Myometrial cell (primary cell): ENCODE measurements around the genes PEF1, TMEM39B and IQCC.

DNA sequence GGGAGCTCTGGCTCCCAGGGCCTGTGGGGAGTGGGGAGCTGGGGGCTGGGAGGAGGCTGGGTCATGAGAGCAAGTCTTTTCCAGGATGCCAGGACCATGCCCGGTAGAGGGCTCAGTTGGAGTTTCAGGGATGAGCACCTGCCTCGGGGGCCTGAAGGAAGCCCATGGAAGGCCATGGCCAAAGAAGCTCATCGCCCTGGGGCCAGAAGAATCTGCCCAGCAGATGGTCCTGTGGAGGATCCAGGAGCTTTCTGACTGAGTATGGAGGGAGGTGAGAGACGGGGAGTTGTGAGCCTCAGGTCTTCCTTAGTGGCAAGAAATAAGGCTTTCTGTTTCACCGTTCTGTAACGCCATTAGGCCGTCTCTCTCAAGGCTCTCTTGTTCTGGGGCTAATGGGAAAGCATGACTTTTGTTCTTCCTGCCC is 75.0 kb upstream of the TINAGL1 start:
- RAMPAGE, long total RNA: no peak

- RAMPAGE, long total RNA: no peak
Measured at GRCh38 chr1:31548892-31549488, 27.3 kb upstream of the TINAGL1 start.

DNA sequence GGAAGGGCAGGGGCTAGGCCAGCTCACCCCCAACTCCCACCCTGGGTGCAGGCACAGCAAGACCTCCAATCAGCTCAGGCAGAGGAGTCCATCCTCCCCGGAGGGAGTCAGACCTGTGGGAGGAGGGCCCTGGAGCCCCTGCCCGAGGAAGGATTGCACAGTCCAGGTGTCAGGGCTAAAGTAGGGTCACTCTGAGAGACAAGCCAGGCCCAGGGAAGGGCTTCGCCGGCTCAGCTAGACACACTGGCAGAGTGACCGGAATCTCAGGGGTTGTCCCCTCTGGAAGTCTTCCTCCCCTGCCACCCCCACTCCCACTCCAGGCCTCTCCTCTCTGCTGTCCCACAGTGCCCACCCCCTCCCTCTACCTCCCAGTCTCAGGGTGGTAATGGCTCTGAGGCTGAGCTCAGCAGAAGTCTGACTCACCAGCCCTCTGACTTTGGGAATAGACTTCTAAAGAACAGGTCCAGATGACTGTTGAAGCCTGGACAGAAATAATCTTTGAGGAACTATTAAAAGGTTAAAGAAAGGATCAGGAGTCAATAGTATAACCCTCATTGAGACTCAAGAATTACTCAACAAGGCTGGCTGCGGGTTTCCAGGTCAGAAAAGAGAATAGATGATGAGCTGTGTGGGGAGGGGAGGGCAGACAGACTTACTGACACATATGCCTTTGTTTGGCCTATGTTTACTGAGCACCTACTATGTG is 8.0 kb downstream of the HCRTR1 start:
- RAMPAGE, long total RNA: no peak

DNA sequence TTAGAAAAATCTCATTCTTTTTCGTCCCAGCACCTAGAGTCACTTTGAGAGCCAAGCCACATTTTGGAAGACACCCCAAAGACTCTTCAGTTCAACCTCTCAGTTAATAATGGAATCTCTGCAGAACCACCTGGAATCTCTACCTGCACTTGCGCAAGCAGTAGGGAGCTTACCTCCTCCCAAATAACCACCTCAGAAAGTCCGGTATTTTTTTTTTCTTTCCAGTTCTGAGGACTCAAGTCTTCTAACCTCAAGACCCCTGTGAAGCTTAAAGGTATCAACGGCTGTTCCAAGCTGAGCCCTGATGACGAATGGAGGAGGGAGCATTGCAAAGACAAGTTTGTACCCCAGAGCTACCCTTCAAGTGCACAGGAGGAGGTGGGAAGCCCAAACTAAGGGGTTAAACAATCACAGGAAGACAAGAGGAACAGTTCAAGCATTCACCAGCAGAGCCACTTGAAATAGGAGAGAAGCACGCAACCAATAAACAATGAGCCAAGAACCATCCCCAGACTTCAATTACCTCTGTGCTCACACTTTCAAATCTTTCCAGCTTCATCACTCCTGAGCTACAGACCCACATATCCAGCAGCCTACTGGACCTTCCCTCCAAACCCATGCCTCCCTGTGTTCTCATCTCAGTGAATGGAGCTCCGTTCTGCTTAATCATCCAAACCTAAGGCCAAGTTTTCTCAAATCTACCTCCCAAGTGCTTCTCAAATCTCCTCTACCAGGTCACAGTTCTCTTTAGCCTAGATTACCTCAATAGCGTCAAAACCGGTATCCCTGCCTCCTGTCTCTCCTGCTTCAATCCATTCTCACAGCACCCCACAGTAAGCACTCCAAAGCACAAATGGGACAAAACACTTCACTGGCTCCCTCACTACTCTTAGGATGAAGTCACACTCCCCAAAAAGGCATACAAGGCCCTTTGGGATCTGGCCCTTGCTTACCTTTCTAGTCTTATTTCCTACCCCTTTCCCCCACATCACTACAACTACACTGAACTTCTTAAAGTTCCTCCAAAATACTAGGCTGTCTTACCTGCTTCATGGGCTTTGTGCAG is 3.8 kb downstream of the PEF1 start:
- RAMPAGE, long total RNA: no peak

- RAMPAGE, long total RNA: start-site peak on the minus strand at chr1:31644873-31644889, 289 and 187 reads in 2 replicates
Measured at GRCh38 chr1:31644126-31644934, at the start of gene PEF1. Gene PEF1 (minus strand): TSS chr1:31644876.

- RAMPAGE, long total RNA: no peak
Measured at GRCh38 chr1:31673027-31673483, 28.4 kb upstream of the PEF1 start.

GRCh38 chr1:31694617-31695412 is 9.0 kb downstream of the COL16A1 start:
- RAMPAGE, long total RNA: no peak

DNA sequence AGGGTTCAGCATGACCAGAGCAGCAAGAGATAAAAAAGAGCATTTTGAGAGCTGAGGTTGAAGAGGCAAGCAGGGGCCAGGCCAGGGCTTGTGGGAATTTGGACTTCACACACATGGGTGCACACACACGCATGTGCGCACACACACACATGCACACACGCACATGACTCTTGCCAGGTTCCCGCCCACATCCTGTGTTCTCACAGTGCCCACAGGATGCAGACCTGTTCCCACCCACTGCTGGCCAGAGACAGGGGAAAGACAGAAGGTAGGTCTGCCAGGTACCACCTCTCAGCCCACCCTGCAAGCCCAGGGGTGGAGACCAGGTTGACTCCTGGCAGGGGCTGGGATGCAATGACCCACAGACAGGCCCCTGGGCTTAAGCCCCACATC is 4.5 kb downstream of the COL16A1 start:
- RAMPAGE, long total RNA: no peak

DNA sequence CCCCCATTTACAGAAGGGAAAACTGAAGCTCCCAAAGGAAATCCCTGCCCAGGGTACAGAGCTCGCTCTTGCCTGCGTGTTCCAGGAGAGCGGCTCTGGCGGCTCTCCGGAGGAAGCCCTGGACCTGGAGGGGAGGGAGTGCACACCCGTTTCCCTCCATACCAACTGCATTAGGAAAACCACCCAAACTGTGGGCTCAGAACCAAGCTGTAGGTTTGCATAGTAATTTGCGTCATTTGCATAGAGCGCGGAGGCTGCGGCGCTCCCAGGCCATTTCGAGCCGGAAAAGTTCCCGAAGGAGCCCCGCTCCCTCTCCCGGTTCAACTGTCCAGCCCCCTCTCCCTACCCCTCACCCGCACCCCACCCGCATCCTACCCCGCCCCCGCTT is 24.7 kb upstream of the ADGRB2 start:
- RAMPAGE, long total RNA: no peak

DNA sequence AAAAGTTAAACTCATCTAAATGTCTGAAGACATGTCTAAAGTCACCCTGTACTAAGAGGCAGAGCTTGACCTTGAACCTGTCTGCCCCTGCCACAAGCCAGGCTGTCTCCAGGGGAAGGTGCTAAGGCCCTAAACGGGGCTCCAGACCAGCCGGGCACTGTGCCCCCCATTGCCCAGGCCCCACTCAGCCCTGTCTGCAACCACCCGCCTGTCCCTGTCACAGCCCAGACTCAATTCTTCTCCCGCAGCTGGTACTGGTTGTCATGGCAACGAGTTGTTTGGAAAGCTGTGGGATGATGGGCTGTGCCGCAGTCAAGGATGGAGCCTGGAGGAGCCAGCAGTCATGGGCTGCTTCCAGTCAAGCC is 4.3 kb downstream of the SPOCD1 start:
- RAMPAGE, long total RNA: no peak

- RAMPAGE, long total RNA: no peak
Measured at GRCh38 chr1:31911467-31912307, 26.5 kb downstream of the PTP4A2 start.

DNA sequence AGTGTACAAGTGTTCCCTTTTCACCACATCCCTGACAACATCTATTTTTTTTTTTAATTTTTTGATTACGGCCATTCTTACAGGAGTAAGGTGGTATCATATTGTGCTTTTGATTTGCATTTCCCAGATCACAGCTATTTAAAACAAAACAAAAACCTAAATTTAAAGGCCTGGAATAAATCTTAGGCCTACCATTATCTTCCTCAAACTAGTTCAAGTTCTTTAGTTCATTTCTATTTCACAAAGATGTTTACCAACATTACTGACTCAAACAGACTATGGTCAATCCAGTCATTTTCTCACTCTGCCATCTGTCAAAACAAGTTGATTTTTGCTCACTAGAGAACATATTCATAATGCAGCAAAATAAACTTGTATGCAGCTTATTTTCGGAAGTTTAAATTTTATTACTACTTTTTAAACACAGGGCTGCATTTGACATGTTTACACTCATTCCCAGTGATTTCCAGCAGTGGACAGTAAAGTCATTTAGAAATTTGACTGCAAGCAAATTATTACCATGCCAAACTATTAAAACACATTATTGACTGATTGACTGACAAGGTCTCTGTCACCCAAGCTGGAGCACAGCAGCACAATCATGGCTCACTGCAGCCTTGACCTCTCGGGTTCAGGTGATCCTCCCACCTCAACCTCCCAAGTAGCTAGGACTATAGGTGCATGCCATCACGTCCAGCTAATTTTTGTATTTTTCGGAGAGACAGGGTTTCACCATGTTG is 24.5 kb downstream of the PTP4A2 start:
- RAMPAGE, long total RNA: no peak

- RAMPAGE, long total RNA: no peak
Measured at GRCh38 chr1:31932230-31933107, 5.7 kb downstream of the PTP4A2 start.

- RAMPAGE, long total RNA: no peak
Measured at GRCh38 chr1:32003616-32003815, 10.2 kb upstream of the KHDRBS1 start.

DNA sequence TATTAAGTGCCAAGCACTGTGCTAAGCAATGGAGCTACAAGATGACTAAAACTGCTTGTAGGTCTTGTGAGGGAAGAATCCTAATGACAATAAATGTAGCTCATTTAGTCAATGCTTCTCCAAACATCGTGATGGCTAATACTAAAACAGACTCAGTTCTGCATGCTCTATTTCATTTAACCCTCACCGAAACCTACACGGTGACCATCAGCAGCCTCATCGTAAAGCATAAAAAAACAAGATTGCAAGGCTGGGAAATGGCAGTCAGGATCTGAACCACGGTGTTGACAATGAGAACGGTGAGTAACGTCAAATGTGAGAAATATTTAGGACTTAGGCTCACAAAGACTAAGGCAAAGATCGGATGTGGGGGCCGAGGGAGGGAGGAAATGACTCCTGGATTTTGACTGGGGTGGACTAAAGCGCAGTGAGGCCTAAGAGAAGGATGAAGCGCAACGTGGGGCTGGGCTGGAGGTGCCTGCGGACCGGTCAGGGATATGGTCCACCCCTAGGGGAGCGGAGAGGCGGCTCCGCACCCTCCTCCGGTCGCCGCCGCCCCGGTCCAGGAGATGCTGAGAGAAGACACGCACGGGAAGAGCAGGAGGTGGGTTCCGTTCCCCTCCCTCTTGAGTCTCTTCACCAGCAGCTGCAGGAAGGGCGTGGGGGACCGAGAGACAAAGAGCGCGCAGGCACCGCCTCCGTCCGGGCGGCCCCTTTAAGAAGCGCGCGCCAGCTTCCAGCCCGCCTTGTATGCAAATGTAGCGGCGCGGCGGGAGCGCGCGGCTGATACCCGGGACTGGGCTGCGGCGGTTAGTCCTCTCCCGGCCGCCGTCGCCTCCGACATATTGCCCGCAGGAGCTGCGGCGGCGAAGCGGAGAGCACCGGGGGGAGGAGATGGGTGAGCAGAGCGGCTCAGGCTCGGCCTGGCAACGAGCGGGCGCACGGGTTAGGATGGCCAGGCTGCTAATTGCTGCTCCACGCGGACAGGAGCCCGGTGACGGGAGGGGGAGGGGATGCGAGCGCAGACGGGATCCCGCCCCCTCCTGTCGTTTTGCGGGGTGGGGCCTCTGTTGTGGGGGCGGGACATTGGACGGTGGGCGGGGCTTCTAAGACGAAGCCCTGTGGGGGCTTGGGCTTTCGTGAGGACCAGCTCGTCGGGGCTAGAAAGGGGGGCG is at the start of gene TMEM39B:
Gene TMEM39B, plus strand, starts transcription at position 786 of the 1,175 bp plus-strand sequence.
- RAMPAGE, long total RNA: start-site peak on the plus strand centred at position 802 of the sequence, 66 bp wide, 19 and 68 reads in 2 replicates

- RAMPAGE, long total RNA: no peak
Measured at GRCh38 chr1:32127403-32127870, 19.6 kb downstream of the KPNA6 start.

GRCh38 chr1:32198925-32199539 is 1.4 kb upstream of the CCDC28B start:
- RAMPAGE, long total RNA: no peak

DNA sequence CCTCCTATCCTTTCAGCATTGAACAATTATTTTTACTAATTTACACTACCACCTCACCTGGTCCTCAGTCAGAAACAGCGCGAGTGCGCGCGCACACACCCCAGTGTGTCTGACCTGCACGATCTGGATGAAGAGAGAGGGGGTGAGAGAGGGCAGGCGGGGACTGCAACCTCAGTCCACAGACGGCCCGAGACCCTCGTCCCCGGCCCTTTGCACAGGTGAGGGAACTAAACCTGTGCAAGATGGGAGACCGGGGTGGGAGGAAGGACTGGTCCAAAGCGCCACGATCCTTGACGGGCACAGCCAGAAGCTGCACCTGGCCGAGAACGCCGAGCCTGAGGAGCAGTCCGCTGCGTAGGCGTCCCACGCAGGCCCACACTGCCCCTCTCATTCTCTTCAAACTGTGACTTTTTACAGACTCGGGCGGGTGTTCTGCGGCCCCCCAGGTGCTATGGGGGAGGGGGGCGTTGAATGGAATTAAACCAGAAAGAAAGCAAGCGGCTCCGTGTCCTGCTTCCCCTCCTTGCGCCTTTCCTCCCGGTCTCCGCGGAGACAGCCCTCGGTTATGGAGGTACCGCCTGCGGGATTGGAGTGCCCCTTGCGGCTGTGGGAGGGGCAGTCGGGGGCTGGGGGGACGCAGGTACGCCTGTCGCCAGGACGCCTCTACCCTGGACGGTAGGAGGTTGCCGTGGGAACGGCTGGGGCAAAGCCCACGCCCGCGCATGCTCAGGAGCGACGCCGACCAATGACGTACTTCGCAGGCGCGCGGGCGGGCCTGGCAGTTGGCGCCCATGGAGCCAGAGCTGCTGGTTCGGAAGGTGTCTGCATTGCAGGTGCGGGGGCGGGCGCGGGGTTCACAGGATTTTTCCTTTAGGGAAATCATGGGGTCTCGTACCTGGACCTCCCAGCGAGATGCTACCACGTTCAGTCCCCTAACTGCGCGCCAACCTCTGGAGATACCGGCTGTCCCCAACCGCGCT is at the start of gene IQCC:
Gene IQCC, plus strand, starts transcription at position 781 of the 980 bp plus-strand sequence.
- RAMPAGE, long total RNA: start-site peak on the plus strand centred at position 768 of the sequence, 35 bp wide, 63 and 38 reads in 2 replicates

- RAMPAGE, long total RNA: no peak
Measured at GRCh38 chr1:32223617-32224816, 1.8 kb downstream of the EIF3I start.

DNA sequence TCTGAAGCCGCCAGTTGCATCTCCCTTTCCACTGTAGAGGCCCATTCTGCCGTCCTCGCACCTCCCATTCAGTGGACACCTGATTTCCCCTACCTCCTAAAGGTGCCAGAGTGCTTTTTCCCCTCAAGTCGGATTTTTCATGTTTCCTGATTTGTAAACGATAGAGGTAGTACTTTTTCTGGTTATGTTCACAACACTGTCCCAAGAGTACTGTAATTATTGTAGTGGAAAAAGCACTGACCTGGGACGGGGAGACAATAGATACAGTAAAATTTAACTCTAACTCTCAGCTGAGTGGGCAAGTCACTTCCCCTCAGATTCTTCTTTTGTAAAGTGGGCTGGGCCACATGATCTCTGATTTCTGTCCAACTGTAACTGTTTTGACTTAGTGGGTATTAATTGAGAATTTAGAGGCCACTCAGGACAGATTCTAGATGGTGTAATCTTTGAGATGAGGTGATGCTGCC is 19.2 kb downstream of the MARCKSL1 start:
- RAMPAGE, long total RNA: no peak